Esophagus muscularis mucosa (tissue), 4 donors: Measurements from ENCODE around the genes CHRNA1, CHN1 and ATP5MC3.

DNA sequence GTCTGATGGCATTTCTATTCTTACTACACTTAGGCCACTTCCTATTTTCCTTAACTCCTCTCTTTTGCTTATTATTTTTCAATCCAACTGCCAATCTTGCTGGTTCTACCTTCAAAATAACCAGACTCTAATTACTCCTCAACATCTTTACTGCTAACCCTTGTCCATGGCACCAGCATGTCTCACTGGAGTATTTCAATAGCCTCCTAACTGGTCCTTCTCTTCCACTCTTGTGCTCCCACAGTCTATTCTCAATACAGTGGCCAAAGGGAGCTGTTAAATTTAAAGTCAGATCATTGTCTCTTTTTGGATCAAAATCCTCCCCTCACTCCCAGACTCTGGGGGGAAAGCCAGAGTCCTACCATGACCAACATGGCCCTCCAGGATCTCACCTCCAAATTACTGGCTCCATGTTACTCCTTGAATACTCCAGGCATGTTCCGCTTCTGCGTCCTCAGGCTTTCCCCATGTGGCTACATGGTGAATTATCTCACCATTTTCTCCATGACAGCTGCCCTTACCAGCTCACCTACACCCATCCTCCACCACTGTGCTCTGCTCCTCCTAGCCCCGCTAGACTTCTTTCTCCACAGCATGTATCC lies 29.1 kb upstream of the WIPF1 start:
- PRO-cap: no peak
- RAMPAGE, long total RNA, 4 experiments: no peak in any of the 4 experiments

- PRO-cap: unidirectional peak, minus-strand start at chr2:174764456; unidirectional peak, minus-strand start at chr2:174764472
- RAMPAGE, long total RNA, 4 experiments: no peak in any of the 4 experiments
These were observed at the start of gene CHRNA1 for GRCh38 chr2:174764348-174764690. TSS of gene CHRNA1 (minus strand) at chr2:174764472.

- PRO-cap: bidirectional peak, plus-strand start at chr2:175005331, minus-strand start at chr2:175005377; bidirectional peak, plus-strand start at chr2:175005748, minus-strand start at chr2:175005694
- RAMPAGE, long total RNA, 4 experiments: start-site peak on the minus strand in 4 of 4 experiments, at chr2:175005171-175005216 at its widest, 27 to 79 reads per replicate
These were observed at the start of gene CHN1 for GRCh38 chr2:175004848-175006067. TSS of gene CHN1 (minus strand) at chr2:175005381.

DNA sequence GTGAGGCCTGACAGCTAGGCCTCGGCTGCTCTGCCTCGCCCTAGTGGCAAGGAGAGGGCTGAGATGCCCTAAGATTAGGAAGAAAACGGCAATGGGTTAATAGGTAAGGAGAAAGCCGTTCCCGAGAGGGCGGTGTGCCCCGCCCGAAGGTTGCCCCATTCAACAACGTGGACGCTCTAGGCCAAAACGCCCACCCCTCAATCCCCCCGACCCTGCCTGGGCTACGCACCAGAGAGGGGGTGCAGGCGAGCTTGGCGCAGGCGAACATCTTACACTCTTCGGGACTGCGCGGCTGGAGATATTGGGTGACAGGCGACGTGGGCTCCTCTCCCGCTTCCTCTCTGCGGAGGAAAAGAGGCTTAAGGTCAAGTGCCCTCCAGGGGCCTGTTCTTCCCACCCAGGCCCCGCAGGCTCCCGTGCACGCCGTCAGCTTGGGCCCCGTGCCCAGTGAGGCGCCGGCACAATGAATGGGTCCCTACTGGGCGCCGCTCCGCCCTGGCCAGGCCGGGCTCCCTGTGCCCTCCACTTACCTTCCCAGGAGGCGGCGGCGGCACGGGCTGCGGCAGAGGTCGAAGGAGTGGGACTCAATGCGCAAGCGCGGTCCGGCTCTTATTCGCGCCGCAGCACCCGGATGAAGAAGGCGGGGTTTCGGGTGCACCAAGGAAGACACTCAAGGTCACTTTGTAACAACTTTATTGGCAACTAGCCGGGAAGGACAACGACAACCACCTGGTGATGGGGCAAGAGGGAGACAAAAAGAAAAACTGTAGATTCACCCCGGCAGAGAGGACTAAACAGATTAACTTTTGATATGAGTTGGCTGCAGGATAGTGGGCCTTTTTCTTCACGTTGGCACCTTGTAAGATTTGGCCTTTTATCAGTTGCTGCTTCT lies at the start of gene ATP5MC3:
Gene ATP5MC3 (minus strand): TSS at position 585 of the 892 bp plus-strand sequence.
- PRO-cap: bidirectional peak, plus-strand start at position 637 of the sequence, minus-strand start at position 585 of the sequence
- RAMPAGE, long total RNA, 4 experiments: start-site peak on the minus strand in 4 of 4 experiments, centred at positions 559 to 562 of the sequence, 137 to 661 reads per replicate

DNA sequence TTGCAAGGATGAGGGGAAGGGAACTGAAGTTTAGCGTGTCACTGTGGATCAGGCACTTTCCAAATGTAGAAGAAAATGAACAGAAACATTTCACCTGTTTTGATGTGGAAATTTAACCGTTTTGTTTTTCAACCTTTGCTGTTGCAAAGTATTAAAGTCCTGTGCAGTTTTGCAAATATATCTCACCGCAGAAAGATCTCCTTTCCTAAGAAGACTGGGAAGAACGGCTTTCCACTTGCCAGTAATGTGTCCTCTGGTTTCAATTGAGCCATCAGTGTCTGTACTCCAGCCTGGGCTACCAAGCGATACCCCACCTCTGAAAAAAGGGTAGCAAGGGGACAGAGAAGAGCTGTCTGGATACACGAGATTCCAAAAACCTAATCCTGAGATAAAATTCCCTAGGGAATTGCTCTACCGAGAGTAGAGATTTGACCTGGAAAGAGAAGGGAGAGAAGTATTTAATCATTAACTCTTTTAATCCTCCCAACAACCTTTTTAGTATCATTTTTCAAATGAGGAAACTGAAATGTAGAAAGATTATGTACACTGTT lies 1.5 kb upstream of the LNPK start:
- PRO-cap: no peak
- RAMPAGE, long total RNA, 4 experiments: no peak in any of the 4 experiments

DNA sequence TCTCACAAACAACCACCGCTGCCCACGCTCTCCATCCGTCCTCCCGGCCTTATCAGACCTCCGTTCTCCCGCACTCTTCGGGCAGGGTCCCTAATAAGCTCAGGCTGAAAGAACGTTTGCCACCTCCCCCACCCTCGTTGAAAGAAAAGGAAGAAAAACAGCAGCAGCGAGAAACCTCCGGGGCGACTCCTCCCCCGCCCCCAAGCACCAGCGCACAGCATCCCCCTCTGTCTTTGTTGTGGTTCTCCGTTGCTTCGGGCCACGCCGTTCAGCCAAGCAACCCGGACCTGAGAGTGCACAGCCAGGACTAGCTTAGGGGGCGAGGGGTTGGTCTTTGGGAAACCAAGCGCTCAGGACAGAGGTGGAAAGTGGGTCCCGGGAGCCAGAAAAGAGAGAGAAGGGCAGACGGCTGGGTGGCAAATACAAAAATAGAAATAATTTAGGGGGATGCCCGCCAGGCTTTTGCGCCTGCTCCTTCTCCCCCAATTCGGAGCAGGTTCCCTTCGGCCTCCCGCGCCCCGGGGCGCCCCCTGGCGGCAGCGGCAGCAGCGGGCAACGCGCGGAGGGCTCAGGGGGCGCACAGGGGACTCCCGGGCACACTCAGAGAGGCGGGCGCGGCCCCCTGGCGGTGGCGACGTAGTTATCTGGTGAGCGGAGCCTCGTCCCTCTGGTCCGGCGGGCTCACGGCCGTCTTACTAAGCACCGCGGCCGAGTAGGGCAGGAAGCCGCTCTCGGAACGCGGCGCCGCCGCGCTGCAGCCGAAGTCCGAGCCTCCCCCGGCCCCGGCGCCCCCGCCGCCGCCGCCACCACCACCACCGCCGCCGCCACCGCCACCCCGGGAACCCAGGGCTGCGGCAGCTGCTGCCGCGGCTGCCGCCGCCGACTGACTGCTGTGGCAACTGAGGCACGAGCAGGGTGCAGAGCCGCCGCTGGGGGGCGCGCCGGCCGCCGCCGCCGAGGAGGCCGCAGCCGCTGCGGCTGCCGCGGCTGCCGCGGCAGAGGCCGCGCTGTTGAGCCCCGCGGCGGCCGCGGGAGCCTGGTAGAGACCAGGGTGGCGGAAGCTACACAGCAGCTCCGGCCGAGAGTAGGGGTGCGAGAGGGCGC lies 3.9 kb downstream of the EVX2 start:
- PRO-cap: no peak
- RAMPAGE, long total RNA, 4 experiments: no peak in any of the 4 experiments

- PRO-cap: no peak
- RAMPAGE, long total RNA, 4 experiments: no peak in any of the 4 experiments
These were observed 1.5 kb upstream of the HOXD12 start for GRCh38 chr2:176098093-176098574.

DNA sequence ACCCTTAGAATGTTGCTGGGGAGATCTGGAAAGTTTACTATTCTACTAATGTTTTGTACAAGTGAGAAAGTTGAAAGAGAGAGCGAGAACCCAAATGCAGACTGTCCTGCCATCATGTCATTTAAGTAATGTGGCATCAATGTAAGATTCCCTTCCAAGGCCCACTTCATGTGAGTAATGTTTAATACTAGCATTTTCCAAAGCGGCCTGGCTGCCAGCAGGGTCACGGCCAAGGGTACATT lies 1.9 kb downstream of the HOXD10 start:
- PRO-cap: no peak
- RAMPAGE, long total RNA, 4 experiments: no peak in any of the 4 experiments

DNA sequence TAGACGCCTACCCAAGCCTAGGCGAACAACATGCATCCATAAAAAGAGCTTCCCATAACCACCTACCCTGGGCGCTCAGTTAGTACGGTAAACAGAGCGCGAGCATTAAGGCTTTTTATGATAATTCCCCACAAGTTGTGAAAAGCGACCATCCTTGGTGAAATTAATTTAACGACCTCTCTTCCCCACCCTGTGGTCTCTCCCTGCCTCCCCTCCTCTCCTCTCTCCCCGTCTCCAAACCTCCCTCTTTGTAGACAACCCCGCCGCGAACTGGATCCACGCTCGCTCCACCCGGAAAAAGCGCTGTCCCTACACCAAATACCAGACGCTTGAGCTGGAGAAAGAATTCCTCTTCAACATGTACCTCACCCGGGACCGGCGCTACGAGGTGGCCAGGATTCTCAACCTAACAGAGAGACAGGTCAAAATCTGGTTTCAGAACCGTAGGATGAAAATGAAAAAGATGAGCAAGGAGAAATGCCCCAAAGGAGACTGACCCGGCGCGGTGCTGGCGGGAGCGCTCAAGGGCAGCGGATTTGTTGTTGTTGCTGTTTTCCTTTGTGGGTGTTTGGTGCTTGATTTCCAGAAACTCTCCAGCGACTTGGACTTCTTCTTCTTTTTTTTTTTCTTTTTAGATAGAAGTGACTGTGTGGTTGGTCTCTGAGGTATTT lies 1.3 kb downstream of the HOXD9 start:
- PRO-cap: unidirectional peak, minus-strand start at position 272 of the sequence
- RAMPAGE, long total RNA, 4 experiments: no peak in any of the 4 experiments

DNA sequence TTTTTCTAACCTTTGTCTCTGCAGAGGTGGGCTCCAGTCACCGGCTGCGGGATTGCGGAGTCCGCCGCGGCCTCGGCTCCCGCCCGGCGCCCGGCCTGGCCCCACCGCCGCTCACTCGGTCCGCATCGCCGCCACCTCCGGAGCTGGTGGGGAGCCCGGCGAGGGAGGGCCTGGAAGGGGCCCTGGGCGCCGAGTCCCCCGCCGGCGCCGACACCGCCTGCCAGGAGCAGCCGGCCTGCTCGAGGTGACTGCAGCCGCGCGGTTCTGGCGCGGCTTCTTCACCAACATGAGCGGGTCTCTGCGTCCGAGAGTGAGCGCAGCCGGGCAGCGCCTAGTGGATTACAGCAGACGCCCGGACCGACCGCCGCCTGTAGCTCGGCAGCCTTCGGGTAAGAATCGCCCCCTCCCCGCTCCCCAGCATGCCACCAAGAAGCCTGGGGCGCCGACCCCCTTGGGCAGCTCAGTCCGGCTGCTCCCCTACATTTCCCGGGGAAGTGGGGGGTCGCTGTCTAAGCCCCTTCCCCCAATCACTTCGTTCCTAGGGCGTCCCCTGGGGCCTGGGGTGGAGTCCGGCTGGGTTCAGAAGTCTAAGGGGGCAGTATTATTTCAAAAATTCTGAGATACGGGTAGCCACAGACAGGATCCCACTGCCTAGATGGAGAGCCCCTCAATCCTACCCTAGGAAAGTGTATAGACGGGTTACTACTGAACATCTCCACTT lies 7.3 kb downstream of the HOXD8 start:
- PRO-cap: bidirectional peak, plus-strand start at position 41 of the sequence, minus-strand start outside the sequence; bidirectional peak, plus-strand start at position 334 of the sequence, minus-strand start at position 279 of the sequence
- RAMPAGE, long total RNA, 4 experiments: no peak in any of the 4 experiments

DNA sequence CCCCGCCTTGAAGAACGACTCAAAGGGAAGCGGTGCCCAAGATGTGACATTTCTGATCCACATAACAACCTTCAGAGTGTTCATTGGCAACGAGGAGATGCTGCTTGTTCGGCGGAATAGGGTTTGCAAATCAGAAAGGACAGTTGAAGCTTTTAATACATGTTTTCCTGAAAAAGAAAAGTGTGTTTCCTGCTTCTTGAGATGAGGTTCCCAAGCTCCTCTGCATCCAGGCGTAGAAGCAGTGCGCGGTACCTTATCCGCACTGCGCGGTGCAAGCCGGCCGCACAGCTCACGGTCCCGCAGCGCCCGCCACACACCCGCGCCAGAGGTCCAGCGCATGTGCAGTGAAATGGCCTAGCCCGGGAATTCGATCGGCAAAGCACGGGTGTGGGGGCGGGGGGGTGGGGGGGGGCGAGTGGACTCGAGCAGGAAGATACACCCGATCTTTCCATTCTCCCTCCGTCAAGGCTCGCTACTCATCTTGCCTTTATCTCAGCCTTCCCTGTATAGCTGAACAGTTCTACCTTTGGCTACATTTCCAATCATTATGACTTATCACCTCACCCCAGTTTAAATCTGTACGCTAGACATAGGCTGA lies 10.1 kb downstream of the HOXD8 start:
- PRO-cap: bidirectional peak, plus-strand start at position 398 of the sequence, minus-strand start at position 341 of the sequence
- RAMPAGE, long total RNA, 4 experiments: no peak in any of the 4 experiments

DNA sequence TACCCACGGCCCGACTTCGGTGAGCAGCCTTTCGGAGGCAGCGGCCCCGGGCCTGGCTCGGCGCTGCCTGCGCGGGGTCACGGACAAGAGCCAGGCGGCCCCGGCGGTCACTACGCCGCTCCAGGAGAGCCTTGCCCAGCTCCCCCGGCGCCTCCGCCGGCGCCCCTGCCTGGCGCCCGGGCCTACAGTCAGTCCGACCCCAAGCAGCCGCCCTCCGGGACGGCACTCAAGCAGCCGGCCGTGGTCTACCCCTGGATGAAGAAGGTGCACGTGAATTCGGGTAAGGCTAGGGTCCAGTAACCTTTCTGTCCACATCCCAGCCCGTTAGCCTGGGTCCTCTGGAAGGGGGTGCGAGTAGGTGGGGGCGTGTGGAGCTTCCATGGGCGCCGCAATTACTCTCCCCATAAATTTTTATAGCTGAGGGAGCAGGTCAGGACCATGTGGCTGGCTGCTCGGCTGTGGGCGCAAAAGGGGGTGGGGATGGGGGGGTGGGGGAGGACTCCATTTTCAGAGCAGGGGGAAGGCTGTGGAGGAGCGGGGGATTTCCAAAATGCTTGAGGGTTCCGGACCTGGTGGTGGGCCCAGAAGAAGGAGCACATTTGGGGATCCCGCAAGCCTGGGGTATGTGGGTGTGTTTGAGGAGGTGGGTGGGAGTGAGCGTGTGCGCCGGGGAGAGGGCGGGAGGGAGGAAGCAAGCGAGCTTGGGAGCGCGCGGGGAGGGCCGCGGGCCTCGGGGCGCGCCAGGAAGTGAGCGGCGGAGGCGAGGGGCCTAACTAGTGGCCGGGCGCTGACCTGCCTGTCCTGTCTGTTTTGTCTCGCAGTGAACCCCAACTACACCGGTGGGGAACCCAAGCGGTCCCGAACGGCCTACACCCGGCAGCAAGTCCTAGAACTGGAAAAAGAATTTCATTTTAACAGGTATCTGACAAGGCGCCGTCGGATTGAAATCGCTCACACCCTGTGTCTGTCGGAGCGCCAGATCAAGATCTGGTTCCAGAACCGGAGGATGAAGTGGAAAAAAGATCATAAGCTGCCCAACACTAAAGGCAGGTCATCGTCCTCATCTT lies 770 bp downstream of the HOXD4 start:
- PRO-cap: no peak
- RAMPAGE, long total RNA, 4 experiments: start-site peak on the plus strand in 2 of 4 experiments, centred at positions 657 to 658 of the sequence, 6 to 8 reads per replicate

DNA sequence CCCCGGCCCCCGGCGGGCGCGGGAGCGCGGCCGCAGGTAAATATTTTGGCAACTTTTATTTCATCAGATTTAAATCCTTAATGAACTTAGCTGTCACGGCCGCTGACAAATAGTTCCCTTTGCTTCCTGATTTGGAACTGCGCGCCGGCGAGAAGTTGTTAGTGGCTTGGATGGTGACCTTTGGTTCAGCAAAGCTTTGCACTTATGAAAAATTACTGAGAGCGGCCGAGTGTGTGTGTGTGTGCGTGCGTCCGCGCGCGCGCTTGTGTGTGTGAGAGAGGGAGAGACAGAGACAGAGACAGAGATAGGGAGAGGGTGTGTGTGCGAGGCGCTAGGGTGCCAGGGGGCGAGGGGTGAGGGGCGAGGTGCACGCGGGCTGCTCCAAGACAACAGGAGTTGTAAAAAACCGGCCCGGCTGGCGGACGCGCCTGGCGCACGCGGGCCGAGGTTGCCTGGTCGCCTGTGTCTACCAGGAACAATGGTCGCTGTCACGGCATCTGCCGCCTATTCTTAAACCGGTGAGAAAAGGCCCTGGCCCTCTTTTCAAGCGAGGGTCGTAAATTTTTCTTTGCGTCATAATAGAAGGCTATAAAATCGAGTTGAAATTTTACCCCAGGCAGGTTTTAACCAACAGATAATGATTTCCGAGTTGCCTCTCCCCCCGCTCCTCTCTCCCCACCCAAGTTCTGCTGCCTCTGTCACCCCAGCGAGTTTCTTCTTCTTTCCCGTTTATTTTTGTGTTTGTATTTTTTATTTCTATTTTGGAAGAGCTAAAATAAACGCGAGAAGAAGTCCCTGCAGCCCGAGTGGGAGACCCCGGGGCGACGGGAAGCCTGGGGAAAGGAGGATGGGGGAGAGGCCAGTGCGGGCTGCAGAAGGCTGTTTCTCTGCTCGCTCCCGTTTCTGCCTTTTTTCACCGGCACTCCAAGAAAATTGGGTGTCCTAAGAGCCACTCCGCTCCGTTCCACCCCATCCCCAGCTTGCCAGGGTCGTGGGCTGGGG lies 611 bp downstream of the HOXD3 start:
- PRO-cap: no peak
- RAMPAGE, long total RNA, 4 experiments: no peak in any of the 4 experiments

DNA sequence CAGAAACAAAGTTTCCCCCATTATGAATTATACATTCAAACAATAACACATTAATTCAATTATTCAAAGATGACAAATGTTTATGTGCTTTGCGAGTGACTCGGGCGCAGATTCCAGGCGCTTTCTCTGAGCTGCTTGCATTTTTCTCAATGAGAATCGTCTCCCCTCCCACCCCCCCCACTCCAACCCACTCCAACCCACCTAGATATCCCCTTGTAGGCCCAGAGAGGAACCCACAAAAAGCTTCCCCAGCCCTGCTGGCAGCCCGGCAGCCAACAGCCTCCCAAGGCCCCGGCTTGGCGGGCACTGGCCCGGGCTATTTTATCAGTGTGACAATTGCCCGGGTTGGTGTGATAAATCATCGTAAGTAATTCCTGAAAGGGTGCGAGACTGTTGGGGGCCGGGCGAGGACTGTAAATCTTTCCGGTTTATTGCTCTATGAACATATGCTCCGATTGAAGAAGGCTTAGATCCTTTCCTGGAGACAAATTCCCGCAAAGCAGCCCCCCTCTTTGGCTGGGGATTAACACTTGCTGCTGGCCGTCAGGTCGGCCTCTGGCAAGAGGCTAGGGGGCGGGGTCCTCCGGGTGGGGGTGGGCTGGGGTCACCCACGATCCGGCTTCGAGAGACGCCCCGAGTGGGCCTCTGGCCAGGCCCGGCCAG lies 1.7 kb downstream of the HOXD3 start:
- PRO-cap: no peak
- RAMPAGE, long total RNA, 4 experiments: no peak in any of the 4 experiments

- PRO-cap: no peak
- RAMPAGE, long total RNA, 4 experiments: no peak in any of the 4 experiments
These were observed 3.6 kb downstream of the HOXD3 start for GRCh38 chr2:176160417-176161399.

GRCh38 chr2:176162976-176163543 lies 6.0 kb downstream of the HOXD3 start:
- PRO-cap: no peak
- RAMPAGE, long total RNA, 4 experiments: no peak in any of the 4 experiments

GRCh38 chr2:176177576-176178564 lies 10.6 kb upstream of the HOXD1 start:
- PRO-cap: no peak
- RAMPAGE, long total RNA, 4 experiments: no peak in any of the 4 experiments

DNA sequence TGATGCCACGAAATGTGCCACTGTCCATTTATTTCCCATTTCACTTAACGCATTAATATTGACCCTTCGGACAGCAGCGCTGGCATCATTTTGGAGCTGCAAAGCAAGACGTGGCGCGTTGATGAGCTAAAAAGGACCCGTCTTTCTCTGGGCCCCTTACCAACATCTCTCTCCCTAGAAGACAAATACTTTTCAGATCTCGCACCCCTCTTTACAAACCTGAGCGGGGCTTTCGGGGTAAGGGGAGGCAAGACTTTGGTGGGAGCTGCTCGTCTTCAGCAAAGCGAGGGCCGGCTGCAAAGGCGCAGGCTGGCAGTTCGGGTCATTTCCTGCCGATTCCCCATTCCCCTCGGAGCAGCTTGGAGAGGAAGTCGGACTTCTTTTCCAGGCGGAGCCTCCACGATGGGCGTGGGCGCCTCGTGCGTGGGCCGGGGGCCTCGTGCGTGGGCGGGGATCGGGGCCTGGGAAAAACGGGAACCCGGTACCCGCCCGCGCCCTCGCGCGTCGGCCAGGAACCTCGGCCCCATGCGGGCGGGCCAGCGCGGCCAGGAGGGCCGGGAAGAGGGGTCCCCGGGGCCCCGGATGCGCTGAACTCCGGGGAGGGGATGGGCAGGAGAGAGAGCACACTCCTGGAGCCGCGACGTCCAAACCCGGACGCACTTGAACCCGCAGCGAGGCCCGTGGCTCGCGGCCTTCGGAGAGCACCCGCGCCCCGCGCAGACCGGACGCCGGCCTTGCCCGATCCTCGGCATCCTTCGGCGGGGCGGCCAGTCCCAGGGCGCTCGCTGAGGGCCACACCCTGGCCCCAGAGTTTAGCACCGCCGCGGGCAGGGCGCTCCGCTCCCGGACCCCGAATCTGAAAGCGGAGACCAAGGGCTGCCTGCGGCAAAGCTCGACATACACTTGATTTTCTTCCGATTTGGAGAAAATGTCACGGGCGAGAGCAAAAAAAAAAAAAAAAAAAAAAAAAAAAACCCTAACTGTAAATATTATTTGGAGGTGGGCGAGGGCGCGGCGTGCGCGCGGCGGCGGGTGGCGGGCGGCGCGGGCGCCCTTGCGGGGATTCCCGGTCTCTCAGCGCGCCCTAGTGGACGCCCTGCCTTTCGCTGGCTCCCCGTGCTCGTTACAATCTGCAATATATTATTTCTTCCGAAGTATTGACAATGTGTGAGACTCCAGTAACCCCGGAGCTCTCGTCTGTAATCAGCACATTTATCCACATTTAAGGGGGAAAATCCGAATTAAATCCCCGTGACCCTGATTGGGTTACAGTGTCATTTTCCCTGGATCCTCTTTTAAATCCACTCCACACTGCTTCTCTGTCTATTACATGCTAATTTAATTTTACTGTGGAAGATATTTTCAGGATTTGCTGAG lies 368.5 kb downstream of the MTX2 start:
- PRO-cap: bidirectional peak, plus-strand start at position 502 of the sequence, minus-strand start at position 351 of the sequence; unidirectional peak, minus-strand start at position 747 of the sequence
- RAMPAGE, long total RNA, 4 experiments: start-site peak on the plus strand in 1 of 4 experiments, centred at position 499 of the sequence, 7 reads per replicate; start-site peak on the minus strand in 2 of 4 experiments, centred at positions 339 to 346 of the sequence, 5 to 8 reads per replicate

GRCh38 chr2:177222394-177222558 lies 9.7 kb downstream of the HNRNPA3 start:
- PRO-cap: no peak
- RAMPAGE, long total RNA, 4 experiments: no peak in any of the 4 experiments

DNA sequence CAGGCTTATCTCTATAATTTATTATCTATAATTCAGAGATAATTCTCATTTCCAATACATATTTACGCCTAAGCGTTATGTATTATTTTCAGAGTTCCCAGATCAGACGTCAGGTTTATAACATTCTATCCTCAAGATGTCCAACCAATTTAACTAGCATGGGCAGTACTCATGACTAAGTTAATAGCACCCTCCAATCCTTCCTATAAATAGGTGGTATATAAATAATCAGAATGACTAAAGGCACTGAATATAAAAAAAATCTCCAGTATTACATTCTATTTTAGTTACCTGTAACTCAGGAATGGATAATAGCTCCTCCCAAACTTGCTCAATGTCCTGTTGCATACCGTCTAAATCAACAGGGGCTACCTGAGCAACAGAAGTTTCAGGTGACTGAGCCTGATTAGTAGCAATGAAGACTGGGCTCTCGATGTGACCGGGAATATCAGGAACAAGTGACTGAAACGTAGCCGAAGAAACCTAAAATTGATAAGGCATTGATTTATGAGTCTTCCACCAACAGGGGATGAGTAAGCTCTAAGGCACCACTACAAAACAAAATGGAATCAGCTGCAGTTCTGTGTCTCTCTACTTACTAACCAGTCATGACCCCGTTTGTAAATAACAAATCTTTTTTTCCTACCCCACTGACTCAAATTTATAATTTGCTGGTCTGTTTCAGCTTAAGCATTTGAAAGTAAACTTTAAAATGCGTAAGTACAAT lies 19.7 kb downstream of the HNRNPA3 start:
- PRO-cap: no peak
- RAMPAGE, long total RNA, 4 experiments: no peak in any of the 4 experiments